Vein endothelial cell (primary cell): Measurements from ENCODE around the genes CEP20 and ARL6IP1.

GRCh38 chr16:15879249-15880099, 8.9 kb downstream of the CEP20 start:
- CAGE, long polyA plus RNA, result no peak

DNA sequence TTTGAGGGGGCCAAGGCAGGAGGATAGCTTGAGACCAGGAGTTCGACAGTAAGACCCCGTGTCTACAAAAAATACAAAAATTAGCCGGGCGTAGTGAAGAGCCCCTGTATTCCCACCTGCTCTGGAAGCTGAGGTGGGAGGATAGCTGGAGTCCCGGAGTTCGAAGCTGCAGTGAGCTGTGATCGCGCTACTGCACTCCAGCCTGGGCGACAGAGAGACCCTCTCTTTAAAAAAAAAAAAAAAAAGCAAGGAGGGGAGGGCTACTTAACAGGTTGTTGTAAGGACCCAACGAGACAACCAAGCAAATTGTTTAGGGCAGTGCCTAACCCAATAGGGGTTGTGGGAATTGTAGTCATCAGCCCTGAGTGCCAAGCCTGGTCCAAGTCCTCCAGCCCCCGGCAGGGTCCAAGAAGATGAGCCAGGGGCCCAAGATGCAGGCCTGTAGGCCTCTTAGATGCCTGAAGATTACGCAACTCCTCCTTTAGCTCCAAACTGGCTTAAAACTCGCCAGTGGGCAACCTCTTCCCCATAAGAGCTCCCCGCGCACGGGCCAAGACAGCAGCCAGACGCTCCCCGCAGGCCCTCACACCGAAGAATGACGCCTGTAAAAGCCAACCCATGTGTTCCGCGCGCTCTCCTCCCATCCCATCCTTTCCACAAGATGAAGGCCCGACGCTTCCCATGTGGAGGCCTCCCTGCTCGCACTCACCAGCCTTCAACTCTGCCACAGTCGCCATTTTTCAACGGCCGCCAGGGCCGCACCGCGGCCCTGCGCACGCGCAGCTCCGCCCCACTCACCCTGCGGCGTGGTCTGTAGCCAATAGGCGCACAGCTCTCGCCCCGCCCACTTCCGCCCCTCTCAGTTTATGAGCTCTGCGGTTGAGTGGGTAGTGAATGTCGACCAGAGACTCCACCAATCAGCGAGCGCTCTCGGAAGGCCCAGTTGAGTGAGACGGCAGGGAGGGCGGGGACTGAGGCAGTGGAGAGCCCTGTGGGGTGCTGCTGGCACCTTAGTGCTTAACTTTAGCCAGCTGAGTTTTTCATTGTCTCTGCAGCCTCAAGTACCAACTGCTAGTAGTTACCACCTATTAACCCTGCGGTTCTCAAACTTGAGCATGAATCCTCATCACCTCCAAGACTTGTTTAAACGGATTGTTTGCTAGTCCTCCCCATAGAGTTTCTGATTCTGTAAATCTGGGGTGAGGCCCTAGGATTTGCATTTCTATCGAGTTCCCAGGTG, at the start of gene CEP20:
Gene CEP20 (minus strand): TSS at position 755 of the 1,240 bp plus-strand sequence.
- CAGE, long polyA plus RNA, result no peak

DNA sequence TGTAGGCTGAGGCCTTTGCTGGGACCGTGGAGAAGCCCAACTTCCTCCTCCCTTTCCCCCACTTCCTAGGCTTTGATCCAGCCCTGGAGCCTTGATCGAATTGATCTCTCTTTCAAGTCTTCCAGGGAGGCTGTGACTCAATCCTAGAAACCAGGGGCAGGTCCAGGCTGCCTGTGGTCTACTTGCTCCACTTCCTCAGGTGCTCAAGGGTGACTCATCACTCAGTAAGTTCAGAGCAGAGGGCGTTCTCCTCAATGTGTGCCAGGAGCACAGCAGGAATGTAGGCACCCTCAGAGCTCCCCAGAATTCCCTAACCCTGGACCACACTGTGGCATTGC, 11.2 kb upstream of the CEP20 start:
- CAGE, long polyA plus RNA, result no peak

DNA sequence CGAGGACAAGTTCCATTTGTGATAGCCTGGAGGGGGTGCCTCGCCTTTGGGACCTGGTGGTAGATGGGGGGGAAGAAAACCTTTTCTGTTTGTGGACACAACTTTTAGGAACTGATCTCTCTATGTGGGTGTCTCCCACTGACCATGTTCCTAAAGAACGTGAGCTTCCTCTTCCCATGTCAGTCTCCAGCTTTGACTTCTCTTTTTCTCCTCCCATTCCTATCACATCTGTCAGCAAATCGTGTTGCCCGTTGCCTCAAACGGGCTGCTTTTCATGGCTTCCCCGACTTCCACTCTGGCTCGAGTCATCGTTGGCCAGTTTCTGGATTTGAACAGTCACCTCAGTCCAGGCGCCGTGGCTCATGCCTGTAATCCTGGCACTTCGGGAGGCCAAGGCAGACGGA, 5.3 kb downstream of the ABCC1 start:
- CAGE, long polyA plus RNA, result no peak

DNA sequence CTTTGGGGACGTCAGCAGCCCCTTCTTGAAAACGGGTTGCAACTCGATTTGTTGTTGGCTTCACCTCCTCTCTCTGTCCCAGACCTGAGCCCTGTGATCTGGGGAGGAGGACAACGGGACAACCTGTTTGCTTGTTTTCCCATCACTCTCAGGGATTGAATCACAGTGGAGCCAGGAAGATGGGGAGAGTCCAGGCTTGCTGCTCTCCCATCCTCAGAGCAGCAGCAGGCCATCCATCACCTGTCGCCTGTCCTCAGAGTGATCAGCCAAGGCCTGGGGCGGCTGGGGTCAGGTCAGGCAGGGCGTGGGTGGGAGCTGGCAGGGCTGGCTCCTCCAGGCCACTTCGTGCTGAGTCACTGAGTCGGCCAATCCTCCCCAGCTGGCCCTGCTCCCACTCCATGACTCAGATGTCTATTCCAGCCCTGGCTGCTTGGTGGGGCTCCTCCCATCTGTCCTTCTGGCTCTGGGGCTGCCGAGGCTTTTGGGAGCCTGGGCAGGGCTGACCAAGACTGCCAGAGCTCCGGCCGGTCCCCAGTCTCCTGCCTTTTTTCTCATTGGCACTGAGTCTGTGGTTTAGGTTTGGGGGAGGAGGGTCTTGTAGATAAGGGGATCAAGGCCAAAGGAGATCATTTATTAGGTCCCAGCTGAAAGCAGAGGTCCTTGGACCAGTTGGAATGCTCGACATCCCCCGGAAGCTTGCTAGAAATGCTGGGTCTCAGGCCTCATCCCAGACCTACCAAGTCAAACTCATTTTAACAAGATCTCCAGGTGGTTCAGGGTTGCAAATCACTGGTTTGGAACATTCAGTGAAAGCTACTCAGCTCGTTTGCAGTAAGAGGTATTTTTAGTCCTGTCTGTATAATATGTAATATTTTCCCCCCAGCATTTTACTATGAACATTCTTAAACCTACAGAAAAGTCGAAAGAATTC, 72.7 kb downstream of the ABCC1 start:
- CAGE, long polyA plus RNA, result no peak

DNA sequence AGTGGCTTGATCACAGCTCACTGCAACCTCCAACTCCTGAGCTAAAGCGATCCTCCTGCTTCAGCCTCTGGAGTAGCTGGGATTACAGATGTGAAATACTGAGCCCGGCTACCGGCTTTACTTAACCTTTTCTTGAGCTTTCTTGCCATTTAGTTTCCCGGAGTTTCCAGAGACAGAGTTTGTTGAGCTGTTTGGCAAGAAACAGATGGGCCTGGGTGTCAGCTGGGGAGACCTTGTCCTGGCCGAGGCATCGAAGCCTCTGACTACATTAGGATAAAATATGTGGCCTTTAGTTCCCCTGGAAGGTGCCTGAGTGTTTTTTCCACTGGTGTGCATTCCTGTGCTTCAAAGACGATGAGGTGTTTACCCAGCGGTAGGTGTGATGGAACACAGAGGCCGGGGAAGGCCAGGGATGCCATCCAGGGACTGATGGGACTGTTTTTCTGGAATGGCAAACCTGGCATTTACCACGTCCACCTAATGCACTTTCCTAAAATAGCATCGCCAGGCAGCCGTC, 113.0 kb downstream of the ABCC1 start:
- CAGE, long polyA plus RNA, result no peak

GRCh38 chr16:16100719-16101125, 122.6 kb downstream of the ABCC6 start:
- CAGE, long polyA plus RNA, result no peak

DNA sequence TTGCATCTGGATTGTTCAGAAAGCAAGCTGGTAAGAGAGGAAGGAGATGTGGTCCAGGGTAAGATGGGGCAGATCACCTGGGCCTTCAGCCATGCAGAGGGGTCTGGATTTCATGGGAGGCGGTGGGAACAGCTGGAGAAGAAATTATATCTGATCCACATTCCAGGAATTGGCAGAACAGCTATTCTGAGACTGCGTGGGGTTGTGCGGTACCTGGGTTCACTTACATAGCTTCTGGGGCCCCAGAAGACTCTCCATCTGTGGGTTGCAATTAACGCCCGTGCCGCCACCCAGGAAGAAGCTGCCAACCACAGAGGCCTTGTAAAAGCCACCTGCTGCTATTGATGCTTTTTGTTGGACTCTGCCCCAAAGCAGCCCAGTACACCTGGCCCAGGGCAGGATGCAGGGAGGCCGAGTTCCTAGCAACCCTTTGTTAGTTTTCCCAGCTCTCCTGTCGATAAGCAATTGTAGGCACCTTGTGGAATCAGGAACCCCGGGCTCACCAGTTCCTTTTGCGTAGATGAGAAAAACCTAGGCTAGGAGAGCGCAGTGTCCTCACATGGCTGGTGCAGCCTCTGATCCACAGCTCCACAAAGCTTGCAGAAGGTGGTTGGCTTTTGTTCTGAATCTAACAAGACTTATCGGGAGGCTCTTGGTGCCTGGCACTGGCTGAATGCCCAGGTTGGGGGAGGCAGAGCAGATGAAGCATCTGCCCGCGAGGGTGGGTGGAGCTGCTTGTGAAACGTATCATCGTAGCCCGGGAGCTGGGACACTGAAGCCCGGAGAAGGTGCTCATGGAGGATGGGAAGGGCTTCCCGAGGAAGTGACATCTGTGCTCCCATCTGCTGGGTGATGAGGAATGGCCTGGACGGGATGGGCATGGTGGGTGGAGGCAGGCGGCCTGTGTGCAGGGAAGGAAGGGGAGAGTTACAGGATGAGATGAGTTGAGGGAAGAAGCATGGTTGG, 103.2 kb downstream of the ABCC6 start:
- CAGE, long polyA plus RNA, result no peak

DNA sequence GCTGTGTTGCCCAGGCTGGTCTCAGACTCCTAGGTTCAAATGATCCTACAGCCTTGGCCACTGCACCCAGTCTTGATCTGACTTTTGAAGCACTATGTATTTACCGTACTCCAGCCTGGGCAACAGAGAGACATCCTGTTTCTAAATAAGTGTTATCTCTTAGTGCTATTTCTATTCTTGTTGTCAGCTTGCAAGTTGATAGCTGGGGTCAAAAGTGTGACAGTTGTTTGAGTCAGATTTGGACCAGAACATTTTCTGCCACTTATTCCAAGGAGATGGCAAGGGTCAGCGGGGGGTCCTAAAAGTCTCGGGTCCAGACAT, 486.5 kb downstream of the NPIPA7 start:
- CAGE, long polyA plus RNA, result no peak

GRCh38 chr16:17350168-17350651, 120.5 kb downstream of the XYLT1 start:
- CAGE, long polyA plus RNA, result no peak

DNA sequence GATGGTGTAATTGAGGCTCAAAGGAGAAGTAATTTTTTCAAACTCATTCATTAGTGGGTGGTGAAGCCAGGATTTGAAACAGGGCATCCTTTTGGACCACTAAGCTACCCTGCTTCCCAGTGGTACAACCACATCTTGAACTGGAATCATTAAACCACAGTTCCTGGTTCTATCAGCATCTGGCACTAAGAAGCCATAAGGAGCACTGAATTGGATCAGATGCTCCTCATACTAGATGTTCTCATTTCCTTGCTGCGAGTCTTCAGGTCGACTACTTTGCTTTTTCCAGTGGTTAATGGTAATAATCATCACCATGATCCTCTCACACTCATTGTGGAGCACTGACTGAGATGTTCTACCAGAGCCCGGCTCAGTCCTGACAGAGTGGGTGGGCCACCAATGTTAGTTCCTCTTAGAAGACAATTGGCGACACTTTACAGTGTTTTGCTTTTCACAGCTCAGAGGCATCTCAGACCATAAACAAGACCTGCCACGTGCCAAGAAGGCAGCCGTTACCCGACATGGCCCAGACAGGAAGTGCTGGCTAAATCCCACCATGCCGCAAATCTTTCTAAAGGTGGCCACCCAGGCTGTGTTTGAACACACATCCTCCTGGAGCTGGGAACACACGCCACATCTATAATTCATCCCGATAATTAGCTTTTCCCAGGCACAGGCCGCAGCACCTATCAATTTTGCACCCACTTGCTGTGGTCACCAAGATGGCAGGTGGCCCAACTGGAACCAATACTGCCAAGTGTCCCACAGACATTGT, 103.8 kb downstream of the XYLT1 start:
- CAGE, long polyA plus RNA, result no peak

DNA sequence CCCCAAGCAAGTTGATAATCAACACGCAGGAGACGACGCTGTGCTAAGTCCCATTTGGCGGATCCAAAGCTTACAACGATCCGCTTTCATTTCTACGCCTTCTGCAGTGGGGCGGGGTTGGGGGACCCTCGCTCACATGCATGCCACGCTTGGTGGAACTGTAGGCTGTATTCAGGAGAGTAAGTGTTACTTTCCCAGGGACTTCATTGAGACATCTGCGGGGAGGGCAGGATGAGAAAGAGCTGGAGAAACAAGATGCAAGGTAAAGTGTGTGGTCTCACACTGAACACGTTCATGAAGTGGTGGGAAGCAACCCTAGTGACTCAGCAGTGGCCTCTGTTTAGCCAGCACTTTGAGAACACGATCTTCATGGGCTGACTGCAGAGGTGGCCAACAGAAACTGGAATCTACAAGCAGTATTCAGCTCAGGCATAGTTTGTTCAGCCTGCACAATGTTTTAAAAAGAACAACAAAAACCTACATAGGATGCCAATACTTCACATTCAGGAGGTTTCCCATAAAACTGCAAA, 100.4 kb downstream of the XYLT1 start:
- CAGE, long polyA plus RNA, result no peak

GRCh38 chr16:17403793-17404381, 66.9 kb downstream of the XYLT1 start:
- CAGE, long polyA plus RNA, result no peak

- CAGE, long polyA plus RNA, result no peak
These were observed 21.8 kb downstream of the XYLT1 start for GRCh38 chr16:17448891-17449507.

GRCh38 chr16:17458113-17458860, 12.5 kb downstream of the XYLT1 start:
- CAGE, long polyA plus RNA, result no peak

DNA sequence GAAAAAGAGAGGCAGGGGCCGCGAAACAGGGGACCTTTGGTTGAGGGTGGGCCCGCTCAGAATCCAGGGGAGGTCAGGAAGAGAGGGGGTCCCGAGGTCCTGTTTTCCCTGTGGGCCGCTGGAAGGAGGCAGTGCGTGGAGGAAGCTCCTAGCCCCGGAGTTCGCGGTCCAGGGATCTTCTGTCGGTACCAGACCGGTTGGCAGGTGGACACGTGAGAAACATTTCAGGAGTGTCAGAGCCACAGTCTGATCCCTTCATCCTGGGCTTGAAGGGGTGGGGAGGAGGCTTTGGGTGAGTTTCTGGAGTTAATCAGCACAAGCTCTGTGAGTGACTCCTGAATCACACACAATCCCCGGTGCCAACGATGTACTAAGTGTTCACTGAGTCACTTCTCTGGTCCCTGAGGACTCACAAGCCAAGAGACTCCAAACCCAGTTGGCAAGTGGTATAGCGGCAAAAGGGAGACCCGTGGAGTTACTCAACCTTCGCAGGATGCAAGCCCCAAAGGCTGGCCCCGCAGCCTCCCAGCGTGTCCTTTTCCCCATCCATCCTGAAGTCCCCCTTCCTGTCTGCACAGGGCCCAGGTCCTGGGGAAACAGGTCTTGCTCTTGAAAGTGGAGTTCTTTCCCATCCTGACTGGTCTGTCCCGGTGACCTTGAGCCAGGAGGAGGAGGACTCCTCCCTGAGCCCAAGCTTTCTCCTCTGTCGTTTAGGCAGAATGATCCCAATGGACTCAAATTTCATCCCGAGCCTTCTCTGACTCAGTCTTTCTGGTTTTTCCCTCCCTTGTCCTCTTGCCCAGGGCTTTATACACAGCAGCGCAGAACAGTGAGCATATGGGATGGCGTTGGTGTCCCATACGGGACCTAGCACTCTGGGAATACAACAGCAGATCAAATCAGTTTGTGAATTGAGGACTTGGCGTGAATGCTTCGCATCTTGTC, 650 bp upstream of the XYLT1 start:
- CAGE, long polyA plus RNA, result no peak

DNA sequence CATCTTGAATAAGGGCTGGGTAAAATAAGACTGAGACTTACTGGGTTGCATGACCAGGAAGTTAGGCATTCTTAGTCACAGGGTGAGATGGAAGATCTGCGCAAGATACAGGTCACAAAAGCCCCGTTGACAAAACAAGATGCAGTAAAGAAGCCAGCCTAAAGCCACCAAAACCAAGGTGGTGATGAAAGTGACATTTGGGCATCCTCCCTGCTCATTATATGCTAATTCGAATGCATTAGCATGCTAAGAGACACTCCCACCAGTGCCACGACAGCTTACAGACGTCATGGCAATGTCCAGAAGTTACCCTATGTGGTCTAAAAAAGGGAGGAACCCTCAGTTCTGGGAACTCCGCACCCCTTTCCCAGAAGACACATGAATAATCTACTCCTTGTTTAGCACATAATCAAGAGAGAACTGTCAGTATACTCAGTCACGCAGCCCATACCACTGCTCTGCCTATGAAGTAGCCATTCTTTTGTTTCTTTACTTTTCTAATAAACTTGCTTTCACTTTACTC, 120.4 kb upstream of the XYLT1 start:
- CAGE, long polyA plus RNA, result no peak

DNA sequence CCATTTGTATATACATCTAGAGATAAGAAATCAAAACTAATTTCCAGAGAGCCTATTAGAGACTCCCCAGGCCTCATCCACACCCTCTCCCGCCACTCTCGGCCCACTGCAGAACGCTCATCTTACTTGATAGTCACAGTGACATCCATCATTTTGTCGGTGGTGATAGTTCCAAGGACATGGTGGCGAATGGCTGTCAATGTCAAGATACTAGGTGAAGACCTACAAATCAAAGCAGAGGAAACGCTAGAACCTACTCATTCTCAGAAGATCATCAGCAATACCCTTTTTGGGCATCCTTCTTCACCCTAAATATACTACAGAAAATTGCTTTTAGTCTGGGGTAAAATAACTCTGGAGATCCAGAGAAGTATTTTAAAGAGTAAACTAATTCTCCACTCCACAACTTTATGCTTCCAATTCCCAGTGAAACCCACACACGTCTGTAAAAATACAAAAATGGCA, 38.1 kb downstream of the NOMO2 start:
- CAGE, long polyA plus RNA, result no peak

DNA sequence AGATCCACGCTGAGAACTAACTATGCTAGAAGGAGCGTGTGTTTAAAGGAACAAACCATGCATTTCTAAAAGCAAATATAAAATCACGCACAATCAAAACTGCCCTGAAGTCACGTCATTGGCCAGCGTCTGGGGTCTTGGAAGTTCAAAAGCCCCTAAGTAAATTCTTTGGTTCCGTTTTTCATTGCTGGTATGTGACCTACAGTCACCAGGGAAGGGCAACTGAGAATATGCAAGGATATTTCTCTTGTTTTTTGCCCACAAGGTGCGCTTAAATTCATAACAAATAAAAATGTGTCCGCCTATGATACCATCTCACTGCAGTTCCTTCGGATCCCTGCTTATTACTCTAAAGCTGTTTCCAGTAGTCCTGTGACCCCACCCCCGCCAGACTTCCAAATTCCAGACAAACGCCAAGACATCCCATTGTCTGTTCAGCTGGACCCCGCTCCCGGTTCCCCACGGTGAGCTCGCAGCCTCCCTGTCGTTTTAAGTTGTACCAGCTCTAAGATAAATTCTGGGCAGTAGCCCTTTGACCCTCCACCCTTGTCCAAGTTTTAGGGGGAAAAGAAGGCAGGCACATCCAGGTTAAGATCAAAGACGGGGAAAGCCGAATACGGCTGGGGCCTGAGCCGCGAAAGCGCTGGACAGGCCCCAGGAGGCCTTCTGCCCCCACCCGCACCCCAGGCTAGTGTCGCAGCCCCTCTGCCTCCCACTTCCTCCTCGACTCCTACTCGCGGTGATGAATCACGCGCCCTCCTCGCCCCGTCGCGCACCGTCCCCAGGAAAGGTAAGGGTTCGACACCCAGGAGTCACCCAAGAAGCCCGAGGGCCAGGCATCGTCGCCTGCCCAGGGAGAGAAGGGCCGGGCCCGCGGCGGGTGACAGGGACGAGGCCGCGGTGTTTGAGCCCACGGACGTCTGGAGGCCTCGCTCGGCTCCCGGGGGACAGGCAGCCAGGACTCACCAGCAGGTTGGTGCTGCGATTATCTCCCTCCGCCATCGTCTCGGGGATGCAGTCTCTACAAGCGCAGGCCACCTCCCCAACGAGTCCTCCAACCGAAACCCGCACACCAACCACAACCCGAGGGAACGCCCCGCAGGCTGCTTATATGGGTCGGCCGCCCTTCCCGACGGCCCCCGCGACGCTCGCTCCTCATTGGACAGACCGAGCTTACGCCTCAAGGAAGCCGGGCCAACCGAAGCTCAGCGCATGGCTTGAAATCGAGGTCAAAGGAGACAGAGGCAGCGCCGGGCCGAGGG, at the start of gene ARL6IP1:
Gene ARL6IP1 (minus strand): TSS at position 1,085 of the 1,262 bp plus-strand sequence.
- CAGE, long polyA plus RNA, result no peak

DNA sequence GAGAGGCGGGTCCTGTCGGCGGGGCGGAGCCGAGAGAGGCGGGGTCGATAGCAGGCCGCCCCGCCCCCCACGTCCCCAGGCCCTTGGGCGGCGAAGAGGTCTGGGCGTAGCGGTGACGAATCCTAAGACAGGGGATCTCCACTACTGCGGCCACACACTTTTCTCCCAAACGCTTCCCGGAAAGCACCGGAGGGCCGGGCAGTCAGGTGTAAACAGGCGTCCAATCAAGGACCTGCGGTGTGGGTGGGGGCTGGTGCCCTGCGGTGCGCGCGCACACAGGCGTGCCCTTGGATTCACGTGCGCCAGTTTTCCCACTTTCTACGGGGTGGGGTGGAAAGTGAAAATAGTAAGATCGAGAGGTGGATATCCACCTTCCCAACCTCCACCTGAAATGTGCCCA, 295 bp upstream of the SMG1 start:
- CAGE, long polyA plus RNA, result no peak